Sigmoid colon (tissue), 4 donors: ENCODE data around the genes PLD3, HIPK4, SERTAD1 and HNRNPUL1.

GRCh38 chr19:39906065-39906359 lies 59.8 kb upstream of the FBL start:
- PRO-cap, result no peak
- RAMPAGE, long total RNA, 4 experiments, result no peak in any of the 4 experiments

GRCh38 chr19:40278930-40279798 lies 6.0 kb downstream of the AKT2 start:
- PRO-cap, result no peak
- RAMPAGE, long total RNA, 4 experiments, result no peak in any of the 4 experiments

DNA sequence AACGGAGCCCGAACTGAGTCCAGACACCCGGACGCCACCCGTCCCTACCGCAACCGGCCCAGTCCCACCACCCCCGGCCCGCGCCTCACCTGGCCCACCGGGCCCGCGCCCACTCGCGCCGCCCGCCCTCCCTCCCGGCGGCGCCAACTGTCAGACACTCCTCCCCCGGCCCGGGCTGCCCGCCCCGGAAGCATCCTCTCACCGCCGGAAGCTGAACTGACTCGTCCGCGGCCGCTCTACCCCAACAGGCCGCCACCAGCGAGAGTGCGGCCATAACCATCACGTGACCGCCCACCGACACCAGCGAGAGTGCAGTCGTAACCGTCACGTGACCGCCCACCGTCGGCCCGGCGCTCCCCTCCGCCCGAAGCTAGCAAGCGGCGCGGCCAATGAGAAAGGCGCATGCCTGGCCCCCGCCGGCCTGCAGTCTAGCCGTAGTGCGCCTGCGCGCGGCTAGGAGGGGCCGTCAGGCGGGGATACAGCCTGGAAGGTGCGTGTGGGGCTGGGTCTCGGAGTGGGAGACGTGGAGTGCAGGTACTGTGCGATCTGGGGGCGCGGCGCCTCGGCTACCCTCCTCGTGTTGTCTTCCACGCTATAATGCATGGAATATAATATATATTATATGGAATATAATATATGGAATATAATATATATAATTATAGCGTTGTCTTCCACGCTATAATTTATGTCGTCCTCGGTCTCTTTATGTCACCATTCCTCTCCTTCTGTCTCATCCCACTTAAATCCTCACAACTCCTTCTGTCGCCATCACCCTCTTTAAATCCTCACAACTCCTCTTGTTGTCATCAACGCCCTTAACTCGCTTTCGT lies at the start of gene PLD3:
PLD3 (plus strand) TSS at position 461 of the 830 bp plus-strand sequence.
- PRO-cap, result bidirectional peak, plus-strand start at position 460 of the sequence, minus-strand start at position 134 of the sequence
- RAMPAGE, long total RNA, 4 experiments, result start-site peak on the plus strand in 4 of 4 experiments, centred at positions 448 to 470 of the sequence, 64 to 447 reads per replicate; start-site peak on the minus strand in 3 of 4 experiments, centred at positions 151 to 162 of the sequence, 14 to 29 reads per replicate

DNA sequence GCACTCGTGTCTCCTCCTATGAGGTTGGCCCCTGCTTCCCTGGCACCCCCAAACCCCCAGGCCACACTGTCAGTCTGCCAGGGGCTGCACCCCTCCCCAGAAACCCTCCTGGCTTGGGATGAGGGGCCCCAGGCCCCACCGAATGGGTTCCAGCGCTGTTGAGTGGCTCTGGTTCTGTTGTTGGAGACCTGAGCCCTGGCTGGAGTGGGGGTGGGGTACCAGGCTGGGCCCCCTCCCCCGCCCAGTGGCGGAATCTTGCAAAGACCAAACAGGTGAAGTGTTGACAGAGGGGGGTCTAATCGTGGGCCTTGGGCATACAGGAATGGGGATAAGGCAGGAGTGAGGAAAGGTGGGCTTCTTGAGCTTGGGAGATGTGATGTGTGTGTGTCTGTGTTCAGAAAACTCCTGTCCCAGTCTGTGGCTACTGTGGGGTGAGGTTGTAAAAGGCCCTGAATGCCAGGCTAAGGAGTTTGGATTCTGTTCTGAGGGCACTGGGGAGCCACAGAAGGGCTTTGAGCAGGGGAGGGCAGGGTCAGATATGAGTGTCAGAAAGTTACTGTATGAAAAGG lies at the start of gene HIPK4:
HIPK4 (minus strand) TSS at position 164 of the 569 bp plus-strand sequence.
- PRO-cap, result no peak
- RAMPAGE, long total RNA, 4 experiments, result no peak in any of the 4 experiments

GRCh38 chr19:40425282-40426215 lies at the start of gene SERTAD1:
TSS of gene SERTAD1 (minus strand) at chr19:40425992.
- PRO-cap, result bidirectional peak, plus-strand start at chr19:40425710, minus-strand start at chr19:40425602; bidirectional peak, plus-strand start at chr19:40426151, minus-strand start at chr19:40425809
- RAMPAGE, long total RNA, 4 experiments, result start-site peak on the minus strand in 4 of 4 experiments, at chr19:40425991-40426003 at its widest, 22 to 120 reads per replicate

GRCh38 chr19:40445008-40445386 lies 862 bp upstream of the SERTAD3 start:
- PRO-cap, result no peak
- RAMPAGE, long total RNA, 4 experiments, result no peak in any of the 4 experiments

- PRO-cap, result no peak
- RAMPAGE, long total RNA, 4 experiments, result no peak in any of the 4 experiments
Measured at GRCh38 chr19:40446271-40447008, 2.3 kb upstream of the SERTAD3 start.

DNA sequence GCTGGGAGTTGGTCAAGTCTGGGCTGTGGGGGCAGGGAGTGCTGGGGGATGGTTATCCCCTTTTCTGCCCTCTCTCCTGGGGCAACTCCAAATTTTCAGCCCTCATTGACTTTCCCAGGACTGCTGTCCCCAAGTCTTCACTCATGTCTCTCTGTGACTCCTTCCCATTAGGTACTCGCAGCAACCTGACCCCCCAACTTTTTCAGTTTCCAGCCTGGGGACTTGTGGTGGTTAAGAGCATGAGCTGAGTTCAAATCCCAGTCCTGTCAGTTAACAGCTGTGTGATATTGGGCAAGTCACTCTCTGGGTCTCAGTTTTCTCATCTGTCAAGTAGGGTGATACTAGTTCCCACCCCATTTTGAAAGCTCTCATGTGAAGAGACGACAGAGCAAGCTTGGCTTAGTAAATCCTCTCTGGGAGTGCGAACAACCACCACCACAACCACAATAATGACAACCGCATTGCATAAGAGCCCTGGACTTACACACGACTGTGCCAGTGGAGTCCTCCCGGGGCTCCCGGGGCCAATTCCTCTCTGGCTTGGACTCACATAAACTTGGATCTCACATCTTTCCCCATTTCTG lies 578 bp downstream of the BLVRB start:
- PRO-cap, result no peak
- RAMPAGE, long total RNA, 4 experiments, result no peak in any of the 4 experiments

DNA sequence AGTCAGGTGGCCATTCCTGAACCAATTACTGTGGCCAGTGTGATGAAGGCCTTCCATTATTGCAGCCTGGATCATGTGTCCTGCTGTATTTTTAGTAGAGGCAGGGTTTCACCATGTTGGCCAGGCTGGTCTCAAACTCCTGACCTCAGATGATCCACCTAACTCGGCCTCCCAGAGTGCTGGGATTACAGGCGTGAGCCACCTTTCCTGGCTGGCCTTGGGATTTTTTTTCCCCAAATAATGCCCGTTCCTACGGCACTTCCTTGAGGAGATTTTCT lies 8.9 kb upstream of the LTBP4 start:
- PRO-cap, result no peak
- RAMPAGE, long total RNA, 4 experiments, result no peak in any of the 4 experiments

DNA sequence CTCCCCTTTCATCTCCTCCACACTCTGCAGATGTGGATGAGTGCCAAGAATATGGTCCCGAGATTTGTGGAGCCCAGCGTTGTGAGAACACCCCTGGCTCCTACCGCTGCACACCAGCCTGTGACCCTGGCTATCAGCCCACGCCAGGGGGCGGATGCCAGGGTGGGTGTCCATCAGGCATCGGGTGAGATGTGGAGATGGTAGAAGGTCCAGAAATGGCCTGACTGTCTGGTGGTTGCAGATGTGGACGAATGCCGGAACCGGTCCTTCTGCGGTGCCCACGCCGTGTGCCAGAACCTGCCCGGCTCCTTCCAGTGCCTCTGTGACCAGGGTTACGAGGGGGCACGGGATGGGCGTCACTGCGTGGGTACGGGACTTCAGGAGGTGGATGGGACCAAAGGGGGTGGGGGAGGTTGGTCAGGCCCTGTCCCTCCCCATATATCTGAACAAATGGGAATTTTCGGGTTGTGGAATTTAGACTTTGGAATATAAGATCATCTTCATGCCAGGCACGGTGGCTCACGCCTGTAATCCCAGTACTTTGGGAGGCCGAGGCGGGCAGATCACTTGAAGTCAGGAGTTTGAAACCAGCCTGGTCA lies 15.8 kb downstream of the LTBP4 start:
- PRO-cap, result no peak
- RAMPAGE, long total RNA, 4 experiments, result start-site peak on the plus strand in 2 of 4 experiments, centred at positions 82 to 85 of the sequence, 25 to 66 reads per replicate

DNA sequence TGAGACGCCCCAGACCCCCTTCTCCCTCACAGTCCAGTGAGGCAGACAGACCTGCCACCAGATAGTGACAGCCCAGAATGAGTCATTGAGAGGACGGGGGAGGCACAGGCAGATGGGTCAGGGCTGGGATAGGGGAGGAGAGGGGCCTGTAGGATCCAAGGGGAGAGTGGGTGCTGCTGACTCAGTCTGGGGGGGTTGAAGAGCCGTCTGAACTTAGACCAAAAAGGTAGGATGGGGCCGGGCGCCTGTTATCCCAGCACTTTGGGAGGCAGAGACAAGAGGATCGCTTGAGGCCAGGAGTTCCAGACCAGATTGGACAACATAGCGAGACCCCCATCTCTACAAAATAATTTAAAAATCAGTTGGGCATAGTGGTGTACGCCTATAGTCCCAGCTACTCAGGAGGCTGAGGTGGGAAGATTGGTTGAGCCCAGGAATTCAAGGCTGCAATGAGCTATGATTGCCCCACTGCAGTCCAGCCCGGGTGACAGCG lies 26.4 kb downstream of the NUMBL start:
- PRO-cap, result no peak
- RAMPAGE, long total RNA, 4 experiments, result no peak in any of the 4 experiments

GRCh38 chr19:40680750-40681110 lies 9.7 kb downstream of the NUMBL start:
- PRO-cap, result no peak
- RAMPAGE, long total RNA, 4 experiments, result no peak in any of the 4 experiments

- PRO-cap, result no peak
- RAMPAGE, long total RNA, 4 experiments, result no peak in any of the 4 experiments
Measured at GRCh38 chr19:40749404-40750034, 758 bp downstream of the ACTMAP start.

GRCh38 chr19:40777004-40778131 lies 679 bp upstream of the RAB4B start:
- PRO-cap, result bidirectional peak, plus-strand start at chr19:40778247, minus-strand start at chr19:40778024
- RAMPAGE, long total RNA, 4 experiments, result no peak in any of the 4 experiments

- PRO-cap, result no peak
- RAMPAGE, long total RNA, 4 experiments, result no peak in any of the 4 experiments
Measured at GRCh38 chr19:40808093-40808769, 9.2 kb downstream of the EGLN2 start.

GRCh38 chr19:40923680-40924577 lies 41.9 kb upstream of the CYP2A7 start:
- PRO-cap, result no peak
- RAMPAGE, long total RNA, 4 experiments, result start-site peak on the plus strand in 1 of 4 experiments, at chr19:40924243-40924248 at its widest, 18 reads per replicate

DNA sequence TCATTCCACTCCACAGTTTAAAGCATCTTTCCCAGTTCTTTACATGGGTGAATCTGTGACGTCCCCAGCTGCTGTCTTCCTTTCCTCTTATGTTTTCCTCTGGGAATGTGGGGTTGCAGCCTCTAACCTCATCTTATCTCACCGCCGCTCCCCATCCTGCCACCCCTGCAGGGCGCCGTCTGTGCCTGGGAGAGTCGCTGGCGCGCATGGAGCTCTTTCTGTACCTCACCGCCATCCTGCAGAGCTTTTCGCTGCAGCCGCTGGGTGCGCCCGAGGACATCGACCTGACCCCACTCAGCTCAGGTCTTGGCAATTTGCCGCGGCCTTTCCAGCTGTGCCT lies 13.5 kb downstream of the CYP2F1 start:
- PRO-cap, result no peak
- RAMPAGE, long total RNA, 4 experiments, result no peak in any of the 4 experiments

- PRO-cap, result no peak
- RAMPAGE, long total RNA, 4 experiments, result no peak in any of the 4 experiments
Measured at GRCh38 chr19:41219838-41220828, 1.1 kb downstream of the AXL start.

DNA sequence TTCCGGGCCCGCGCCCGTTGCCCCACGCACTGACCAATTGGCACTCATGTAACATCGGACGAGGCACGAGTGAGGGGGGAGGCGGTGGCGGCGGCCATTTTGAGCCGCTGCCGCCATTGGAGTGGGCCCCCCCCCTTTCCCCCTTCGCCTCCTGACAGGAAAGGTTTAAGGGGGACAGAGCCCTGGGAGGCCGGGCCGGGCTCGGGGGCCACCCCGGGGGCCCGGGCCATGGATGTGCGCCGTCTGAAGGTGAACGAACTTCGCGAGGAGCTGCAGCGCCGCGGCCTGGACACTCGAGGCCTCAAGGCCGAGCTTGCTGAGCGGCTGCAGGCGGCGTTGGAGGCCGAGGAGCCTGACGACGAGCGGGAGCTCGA lies at the start of gene HNRNPUL1:
HNRNPUL1 (plus strand) TSS at position 97 of the 374 bp plus-strand sequence.
- PRO-cap, result unidirectional peak, plus-strand start at position 154 of the sequence
- RAMPAGE, long total RNA, 4 experiments, result start-site peak on the plus strand in 4 of 4 experiments, centred at positions 145 to 310 of the sequence, 41 to 1,164 reads per replicate

- PRO-cap, result no peak
- RAMPAGE, long total RNA, 4 experiments, result no peak in any of the 4 experiments
Measured at GRCh38 chr19:41278649-41279348, 14.6 kb downstream of the HNRNPUL1 start.